LHCN-M2 (cell line): Measurements from ENCODE around the genes OPHN1, DGAT2L6, KIF4A and MED12.

- RAMPAGE, long total RNA, result no peak
Measured at GRCh38 chrX:66021215-66021942, 18.5 kb downstream of the VSIG4 start.

- RAMPAGE, long total RNA, result no peak
Measured at GRCh38 chrX:66258025-66258602, 94.1 kb downstream of the HEPH start.

GRCh38 chrX:68044363-68045174 is 388.7 kb downstream of the OPHN1 start:
- RAMPAGE, long total RNA, result no peak

DNA sequence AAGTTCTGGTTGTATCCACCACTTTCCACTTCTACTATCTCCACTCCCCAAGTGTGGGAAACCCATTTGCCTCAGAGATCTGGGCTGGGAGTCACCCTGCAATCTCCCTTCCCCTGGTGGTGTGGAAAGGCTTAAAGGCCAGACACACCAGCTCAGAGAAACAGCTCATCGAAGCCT is 726 bp downstream of the OPHN1 start:
- RAMPAGE, long total RNA, result no peak

DNA sequence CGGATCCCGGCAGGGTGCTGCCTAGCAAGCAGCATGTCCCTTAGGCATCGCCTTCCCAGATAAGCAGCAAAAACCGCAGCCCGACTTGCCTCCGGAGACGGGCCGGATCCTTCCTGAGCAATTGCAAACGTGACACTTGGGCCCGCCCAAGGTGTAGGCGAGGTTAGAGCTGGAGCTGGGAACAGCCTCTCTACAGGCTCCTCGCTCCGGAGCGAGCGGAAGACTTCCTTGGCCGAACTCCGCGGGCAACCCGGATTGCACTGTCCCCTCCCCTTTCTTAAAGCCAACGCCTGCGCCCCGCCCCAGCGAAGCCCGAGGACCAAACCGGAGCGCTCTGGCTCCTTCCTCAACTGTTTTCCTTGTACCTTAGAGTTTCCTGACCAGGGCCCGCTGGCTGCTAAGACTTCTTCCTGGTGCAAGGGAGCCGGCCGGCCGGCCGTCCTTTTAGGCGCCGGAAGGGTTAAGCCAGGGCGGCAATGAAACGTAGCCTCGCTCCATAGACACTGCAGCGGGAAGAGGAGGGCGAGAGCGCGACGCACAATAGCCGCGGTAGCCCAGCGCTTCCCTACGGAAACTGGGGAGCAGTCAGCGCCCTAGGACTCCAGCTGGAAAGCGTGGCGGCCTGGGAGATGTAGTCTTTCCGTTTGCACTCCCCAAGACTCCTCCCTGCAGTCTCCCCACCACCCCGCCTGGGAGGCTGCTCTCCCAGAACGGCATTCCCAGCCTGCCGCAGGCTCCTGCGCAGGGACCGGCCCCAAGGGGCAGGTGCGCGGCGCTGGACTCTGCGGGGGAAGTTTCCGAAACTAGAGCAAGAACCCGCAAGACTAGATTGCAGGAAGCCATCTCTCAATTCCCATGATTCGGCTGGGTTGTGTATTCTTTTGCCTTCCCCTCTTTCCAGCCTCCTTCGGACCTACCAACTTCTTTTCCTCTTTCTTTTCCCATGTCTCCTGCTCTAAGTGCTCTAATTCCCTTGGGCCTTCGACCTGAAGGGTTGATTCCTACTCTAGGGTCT is at the start of gene OPHN1:
Gene OPHN1 (minus strand): TSS at position 230 of the 1,015 bp plus-strand sequence.
- RAMPAGE, long total RNA, result no peak

- RAMPAGE, long total RNA, result no peak
Measured at GRCh38 chrX:68533934-68534745, 35.3 kb downstream of the YIPF6 start.

GRCh38 chrX:68794548-68794703 is 34.4 kb upstream of the EFNB1 start:
- RAMPAGE, long total RNA, result no peak

DNA sequence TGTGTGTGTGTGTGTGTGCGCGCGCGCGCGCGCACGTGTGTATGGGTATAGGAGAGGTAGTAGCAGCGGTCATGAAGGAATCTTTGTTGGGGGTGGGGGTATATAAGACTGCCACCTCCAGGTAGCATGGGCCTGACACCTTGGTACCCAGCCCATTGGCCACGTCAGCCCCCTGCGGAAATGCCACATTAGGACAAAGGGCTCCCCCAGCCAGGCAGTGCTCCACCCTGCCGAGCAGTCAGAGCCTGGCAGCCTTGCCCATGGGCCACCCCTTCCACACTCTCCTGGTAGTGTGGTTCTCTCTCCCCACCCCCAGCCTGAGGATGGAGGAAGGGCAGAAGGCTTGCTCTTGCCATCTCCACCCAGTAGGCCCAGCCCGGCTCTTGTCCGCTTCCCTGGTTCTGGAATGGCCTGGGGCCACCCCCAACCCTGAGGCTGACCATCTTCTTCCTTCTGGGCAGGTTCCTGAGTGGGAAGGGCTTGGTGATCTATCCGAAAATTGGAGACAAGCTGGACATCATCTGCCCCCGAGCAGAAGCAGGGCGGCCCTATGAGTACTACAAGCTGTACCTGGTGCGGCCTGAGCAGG is 9.4 kb downstream of the EFNB1 start:
- RAMPAGE, long total RNA, result no peak

- RAMPAGE, long total RNA, result no peak
Measured at GRCh38 chrX:68912224-68912574, 83.4 kb downstream of the EFNB1 start.

GRCh38 chrX:68936471-68937138 is 107.8 kb downstream of the EFNB1 start:
- RAMPAGE, long total RNA, result no peak

DNA sequence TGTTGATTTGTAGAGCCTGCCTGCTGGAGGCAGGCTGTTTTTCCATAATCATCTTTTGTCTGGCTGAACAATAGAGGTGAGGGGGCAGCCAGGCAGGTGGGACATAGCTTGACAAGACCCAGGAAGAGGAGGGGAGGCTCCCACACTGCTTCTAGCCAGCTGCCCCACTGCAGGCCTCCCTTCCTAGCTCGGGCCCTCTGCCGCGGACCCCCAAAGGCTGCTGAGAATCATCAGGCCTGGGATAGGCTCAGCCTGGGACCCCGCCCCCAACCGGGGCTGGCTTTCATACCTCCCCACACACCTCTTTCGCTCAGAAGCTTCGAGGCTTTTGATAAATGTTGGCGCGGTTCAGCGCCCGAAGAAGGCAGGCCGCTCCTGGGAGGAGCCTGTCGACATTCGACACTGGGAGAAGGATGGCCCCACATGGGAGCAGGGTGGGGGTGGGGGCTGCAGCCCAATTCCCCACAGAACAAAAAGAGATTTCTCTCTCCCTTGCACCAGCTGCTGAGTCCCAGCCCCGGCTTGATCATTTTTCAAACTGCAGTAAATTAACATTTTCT is 112.7 kb upstream of the PJA1 start:
- RAMPAGE, long total RNA, result no peak

DNA sequence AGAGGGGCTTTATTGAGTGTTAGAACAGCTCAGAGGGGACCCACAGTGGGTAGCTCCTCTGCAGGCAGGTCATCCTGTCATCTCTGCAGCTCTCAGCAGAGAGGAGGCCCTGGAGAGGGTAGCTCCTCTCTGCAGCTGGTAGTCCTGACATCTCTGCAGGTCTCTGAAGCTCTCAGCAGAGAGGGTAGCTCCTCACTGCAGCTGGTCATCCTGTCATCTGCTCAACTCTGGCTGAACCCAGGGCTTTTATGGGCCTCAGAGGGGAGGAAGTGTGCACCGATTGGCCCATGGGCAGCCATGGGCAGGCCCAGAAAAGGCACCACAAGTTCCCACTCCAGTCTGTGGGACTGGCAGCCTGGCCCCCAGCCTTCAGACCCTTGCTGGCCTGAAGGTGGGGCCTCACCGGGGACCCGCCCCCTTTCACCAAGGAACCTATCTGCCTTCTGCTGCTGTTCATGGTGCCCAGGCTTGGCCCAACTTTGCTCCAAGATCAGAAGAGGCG is 29.4 kb downstream of the NALF2 start:
- RAMPAGE, long total RNA, result no peak

DNA sequence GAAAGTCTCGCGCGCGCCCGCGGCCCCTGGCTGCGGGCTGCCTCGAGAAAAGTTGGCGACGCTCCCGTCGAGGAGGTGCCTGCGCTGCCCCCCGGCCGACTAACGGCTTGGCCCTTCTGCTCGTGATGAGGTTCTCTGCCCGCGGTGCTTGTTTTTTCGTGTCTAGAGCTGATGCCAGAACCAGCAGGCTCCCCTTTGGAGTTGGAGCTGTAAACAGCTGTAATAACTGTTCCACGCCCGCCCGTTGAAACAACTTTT is 936 bp downstream of the EDA start:
- RAMPAGE, long total RNA, result no peak

DNA sequence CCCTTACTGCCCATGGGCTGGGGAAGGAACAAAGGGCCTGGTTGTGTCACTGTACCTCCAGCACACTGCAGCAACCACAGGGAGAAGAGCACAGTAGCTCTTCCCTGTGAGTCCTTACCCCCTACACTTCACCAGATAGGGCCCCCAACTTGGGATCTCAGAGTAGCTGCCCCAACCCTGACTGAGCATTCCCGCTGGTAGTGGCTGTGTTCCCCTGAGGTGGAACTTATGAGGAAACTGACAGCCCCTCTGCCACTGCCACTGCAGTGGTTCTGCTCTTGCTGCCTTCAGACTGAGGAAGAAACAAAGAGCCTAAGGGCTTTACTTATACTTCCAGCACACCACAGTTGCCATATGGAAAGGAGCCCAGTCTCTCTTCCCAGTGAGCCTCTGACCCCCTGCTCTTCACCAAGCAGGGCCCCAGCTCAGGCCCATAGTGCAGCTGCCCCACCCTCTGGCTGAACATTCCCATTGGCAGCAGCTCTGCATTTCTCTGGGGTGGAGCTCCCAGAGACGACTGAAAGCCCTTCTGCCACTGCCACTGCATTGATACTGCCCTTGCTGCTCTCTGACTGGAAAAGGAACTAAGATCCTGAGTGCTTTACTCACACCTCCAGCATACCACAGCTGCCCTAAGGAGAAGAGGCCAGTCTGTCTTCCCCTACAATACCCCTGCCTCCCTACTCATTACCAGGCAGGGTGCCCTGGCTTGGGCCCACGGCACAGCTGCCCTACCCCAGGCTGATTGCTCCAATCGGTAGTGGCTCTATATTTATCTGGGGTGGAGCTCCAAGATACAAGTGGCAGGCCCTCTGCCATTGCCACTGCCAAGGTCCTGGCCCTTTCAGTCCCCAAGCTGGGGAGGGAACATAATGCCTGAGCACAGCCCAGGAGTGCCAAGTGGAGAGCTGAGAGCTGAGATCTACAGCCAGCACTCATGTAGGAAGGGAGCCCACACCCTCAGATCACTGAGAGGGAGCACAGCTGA is 36.2 kb downstream of the AWAT2 start:
- RAMPAGE, long total RNA, result no peak

GRCh38 chrX:70177381-70177580 is at the start of gene DGAT2L6:
Gene DGAT2L6 (plus strand): TSS chrX:70177483.
- RAMPAGE, long total RNA, result no peak

- RAMPAGE, long total RNA, result no peak
Measured at GRCh38 chrX:70257476-70258379, 2.3 kb downstream of the P2RY4 start.

GRCh38 chrX:70289776-70290916 is at the start of gene KIF4A:
Gene KIF4A (plus strand): TSS chrX:70290104.
- RAMPAGE, long total RNA, result start-site peak on the minus strand at chrX:70289894-70289900, 23 reads

DNA sequence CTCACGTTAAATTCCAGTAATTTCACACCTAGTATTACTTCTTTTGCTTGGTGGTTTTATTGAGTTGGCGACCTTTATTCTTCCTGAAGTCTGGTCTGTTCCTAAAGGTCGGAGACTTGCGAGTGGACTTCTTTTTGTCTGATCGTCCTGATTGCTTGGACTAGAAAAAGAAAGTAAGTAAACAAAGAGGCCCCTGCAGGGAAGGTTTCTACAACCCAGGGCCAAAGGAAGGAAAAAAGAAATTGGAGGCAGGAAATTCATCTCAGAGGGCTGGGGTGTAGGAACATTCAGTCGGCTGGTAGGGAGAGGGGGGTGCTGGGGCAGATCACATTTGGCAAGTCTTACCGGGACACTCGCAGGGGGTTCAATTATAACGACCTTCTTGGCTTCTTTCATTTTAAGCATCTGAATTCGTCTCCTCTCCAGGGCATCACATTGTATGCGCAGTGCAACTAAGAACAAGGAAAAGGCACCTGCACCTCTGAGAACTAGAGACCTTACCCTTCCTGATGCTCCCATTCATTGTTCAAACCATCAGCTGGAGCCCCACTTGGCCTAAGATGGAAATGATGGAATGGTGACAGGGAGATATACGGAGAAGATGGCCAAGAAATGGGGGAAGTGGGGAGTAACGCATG is 2.5 kb downstream of the CXorf65 start:
- RAMPAGE, long total RNA, result no peak

DNA sequence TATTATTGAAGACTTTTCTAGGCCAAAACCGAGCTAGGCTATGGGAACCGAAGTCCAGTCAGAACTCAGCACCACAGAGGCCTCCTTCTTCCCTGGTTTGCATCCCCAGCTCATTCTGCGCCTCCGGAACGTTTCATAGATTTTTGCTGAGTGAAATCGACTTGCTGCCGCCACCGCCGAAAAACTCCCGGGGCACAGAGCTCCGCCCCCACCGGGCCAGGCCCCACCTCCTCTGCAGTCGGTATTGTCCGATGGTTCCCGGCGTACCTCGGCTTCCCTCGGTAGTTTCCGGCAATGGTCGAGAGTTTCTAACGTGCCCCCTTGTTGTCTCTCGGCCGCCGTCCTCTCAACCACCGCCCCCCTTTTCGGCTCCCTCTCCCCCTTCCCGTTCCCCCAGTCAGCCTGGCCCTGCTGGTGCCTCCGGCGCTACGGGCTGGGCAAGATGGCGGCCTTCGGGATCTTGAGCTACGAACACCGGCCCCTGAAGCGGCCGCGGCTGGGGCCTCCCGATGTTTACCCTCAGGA is at the start of gene MED12:
Gene MED12 (plus strand): TSS at position 284 of the 525 bp plus-strand sequence.
- RAMPAGE, long total RNA, result no peak

DNA sequence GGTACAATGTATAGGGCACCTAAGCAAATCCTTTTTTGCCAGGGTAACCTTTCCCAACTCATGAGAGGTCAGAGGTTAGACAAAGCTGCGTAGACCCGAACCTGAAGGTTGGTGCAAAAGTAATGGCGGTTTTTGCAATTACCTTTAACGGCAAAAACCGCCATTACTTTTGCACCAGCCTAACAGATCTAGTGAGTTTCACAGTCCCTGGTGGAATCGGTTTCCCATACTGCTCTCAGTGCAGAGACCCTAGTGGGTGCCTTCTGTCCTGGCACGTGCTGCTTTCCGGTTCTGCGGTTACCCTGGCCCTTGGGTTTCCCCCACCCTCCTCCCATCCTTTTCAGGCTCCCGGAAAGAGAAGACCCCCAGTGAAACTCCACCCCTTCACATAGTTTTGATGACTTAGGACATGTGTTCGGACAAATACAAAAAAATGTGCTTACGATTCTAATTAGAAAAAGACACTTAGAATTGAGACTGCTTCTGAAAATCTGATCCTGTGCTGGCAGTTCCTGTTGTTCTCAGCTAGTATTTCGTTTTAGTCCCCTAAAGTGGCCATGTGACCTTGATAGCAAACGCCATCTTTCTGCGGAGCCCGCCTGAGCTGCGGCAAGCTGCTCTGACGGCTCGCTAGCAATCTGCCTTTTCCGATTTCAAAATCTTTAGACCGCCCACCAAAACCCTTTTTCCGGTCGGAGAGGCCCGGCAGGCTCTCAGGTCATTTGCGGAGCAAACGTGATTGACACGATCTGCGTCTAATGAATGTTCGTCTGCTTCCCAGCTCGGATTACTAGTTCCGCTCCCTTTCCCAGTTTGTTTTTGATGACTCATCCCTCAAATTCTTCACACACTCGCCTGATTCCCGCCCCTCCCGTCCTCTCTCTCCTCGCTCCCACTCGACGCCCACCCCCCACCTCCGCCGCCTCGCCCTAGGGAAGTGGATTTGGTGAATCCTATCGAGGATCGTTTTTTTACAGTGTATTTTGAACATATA is 37.1 kb downstream of the NLGN3 start:
- RAMPAGE, long total RNA, result no peak